Measurements from ENCODE around the genes ZNF783 and KRBA1.

- PRO-cap, 3 experiments: peak in 3 of 3 experiments; most common plus-strand start chr7:149262171 (in 3); most common minus-strand start chr7:149262511 (in 3)
- RRBS: 2% methylated on average over 66 of the region's 145 CpGs
These were observed at the start of gene ZNF783 for GRCh38 chr7:149261663-149262979. Gene ZNF783, plus strand, starts transcription at chr7:149262196.

DNA sequence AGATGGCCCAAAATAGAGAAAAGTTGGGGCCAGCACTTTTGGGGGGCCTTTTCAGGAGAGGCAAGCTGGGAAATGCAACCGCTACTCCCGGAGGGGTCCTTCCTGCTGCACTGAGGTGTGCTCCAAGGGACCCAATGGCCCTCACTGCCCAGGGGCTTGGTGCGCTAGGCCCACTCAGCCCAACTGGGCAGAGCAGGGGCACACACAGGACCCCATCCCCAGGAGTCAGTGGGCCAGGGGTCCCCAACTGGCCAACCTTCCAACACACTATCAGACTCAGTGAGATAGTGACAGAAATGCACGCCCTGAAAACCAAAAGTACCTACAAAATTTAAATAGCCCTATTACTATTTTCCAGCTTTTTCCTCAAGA is 12.9 kb upstream of the ZNF777 start:
- PRO-cap, 3 experiments: no peak in any of the 3 experiments
- RRBS: no CpG with 5 or more reads among the region's 4 CpGs

GRCh38 chr7:149479764-149480400 is 17.7 kb downstream of the ZNF746 start:
- PRO-cap, 3 experiments: no peak in any of the 3 experiments
- RRBS: no CpG with 5 or more reads among the region's 1 CpG

GRCh38 chr7:149495783-149496592 is 1.6 kb downstream of the ZNF746 start:
- PRO-cap, 3 experiments: no peak in any of the 3 experiments
- RRBS: no CpG with 5 or more reads among the region's 11 CpGs

- PRO-cap, 3 experiments: no peak in any of the 3 experiments
- RRBS: 6% methylated on average over 7 of the region's 51 CpGs
These were observed 22.2 kb upstream of the KRBA1 start for GRCh38 chr7:149692291-149693209.

DNA sequence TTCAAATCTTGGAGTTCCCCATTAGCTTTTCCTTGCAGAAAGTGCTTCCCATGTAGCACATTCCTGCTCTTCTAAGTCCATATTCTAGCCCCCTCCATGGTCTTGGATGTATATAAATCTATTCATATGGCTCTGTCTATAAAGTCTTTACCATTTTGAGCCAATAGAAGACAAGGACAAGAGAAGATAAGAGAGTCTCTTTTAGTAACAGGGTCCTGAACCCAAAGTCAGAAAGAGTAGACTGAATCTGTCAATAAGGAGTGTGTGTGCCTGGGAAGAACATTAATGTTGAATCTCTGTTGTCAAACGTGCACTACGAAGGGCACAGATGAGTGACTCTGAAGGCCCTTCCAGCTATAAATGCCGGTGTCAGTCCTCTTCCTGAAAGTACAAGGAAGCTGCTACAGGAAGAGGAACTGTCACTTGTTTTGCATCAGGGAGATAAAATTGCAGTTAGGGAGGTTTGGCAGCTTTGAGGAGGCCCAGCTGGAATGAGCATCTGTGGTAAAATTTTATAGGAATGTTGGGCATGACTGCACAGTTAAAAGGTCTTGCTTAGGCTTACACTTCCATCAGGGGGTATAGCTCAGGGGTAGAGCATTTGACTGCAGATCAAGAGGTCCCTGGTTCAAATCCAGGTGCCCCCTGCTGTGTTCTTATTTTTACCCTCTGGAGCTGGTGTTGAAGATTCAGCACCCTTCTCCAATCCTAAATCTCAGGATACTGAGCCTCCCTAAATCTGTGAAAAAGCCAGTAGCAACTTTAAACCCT is 7.5 kb upstream of the KRBA1 start:
- PRO-cap, 3 experiments: no peak in any of the 3 experiments
- RRBS: no CpG with 5 or more reads among the region's 3 CpGs

GRCh38 chr7:149714398-149715374 is at the start of gene KRBA1:
Gene KRBA1, plus strand, starts transcription at chr7:149714951.
- PRO-cap, 3 experiments: peak in 3 of 3 experiments; most common plus-strand start chr7:149714781 (in 2); most common minus-strand start chr7:149714648 (in 3)
- RRBS: 3% methylated on average over 45 of the region's 109 CpGs

DNA sequence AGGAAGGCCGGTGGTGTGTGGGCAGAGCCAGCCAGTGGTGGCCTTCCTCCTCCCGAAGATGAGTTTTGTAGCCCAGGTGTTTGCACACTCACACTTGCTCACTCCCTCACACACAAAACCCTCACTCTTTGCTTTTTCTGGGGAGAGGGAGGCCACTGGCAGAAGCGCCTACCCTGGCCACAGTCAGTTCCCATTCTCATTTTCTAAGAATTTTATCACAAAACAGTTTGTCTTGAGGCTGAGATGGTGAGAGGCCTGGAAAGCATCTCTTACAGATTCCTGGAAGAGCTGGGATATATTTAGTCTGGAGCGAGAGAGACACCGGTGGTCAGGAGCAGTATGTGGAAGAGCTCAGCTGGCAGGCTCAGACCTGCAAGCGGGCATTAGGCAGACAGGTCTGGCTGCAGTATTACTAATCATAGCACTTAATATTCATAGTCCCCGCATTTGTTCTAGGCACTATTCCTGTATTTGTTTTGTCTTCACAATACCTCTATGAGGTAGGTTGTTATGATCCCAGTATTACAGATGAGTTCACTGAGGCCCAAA is 1.7 kb downstream of the KRBA1 start:
- PRO-cap, 3 experiments: no peak in any of the 3 experiments
- RRBS: no CpG with 5 or more reads among the region's 7 CpGs

GRCh38 chr7:149844172-149844927 is 6.2 kb downstream of the ZNF862 start:
- PRO-cap, 3 experiments: no peak in any of the 3 experiments
- RRBS: no CpG with 5 or more reads among the region's 15 CpGs

GRCh38 chr7:149880427-149881448 is 7.0 kb downstream of the ATP6V0E2 start:
- PRO-cap, 3 experiments: no peak in any of the 3 experiments
- RRBS: no CpG with 5 or more reads among the region's 19 CpGs

DNA sequence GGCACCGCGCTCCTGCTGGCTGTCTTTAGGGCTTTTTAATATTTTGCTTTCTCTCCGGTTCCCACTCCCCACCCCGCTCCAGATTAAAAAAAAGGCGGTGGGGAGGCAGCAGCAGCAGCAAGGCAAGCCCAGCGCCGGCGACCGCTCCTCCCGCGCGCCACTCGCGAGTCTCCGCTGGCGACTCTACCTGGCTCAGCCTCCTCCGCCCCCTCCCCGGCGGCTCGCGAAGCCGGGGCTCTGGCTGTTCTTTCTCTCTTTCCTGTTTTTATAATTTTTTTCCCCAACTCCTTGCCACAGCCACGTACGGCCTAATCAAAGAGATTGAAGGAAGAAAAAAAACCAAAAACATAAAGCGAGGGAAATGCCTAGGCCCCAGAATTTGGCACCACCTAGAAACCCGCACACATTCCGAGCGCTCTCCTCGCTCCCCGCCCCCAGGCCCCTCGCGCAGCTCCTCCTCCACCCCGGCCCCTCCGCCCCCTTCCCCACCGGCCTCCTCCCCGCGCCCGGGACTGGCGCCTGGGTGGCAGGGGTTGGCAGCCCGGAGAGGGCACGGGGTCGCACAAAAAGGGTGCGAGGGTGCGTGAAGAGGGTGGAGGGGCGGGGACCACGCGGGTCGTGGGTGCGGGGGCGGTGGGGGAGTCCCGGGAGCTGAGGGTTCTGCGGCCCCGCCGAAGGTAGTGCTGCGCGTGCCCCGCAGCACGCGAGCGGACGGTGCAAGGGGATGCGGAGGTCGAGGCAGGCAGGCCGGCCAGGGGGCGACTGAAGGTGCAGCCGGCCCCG is 174.3 kb downstream of the ATP6V0E2 start:
- PRO-cap, 3 experiments: peak in 3 of 3 experiments; most common plus-strand start position 512 of the sequence (in 2); most common minus-strand start position 162 of the sequence (in 1)
- RRBS: under 1% methylated on average over 8 of the region's 67 CpGs

DNA sequence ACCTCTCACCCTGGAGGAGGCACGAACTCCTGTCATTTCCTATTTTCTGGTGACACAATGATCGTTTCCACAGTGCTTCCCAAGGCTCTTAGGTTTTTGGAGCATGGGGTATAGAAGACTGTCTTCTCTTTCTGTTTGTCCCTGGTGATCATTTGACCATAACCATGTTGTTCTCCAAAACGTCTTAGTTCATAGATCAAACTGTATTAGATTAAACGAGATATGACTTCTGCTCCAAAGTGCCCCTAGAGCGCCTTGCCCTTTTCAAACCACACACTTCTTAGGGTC is 179.2 kb downstream of the ATP6V0E2 start:
- PRO-cap, 3 experiments: no peak in any of the 3 experiments
- RRBS: no CpG with 5 or more reads among the region's 5 CpGs

GRCh38 chr7:150134527-150134937 is 188.6 kb upstream of the LRRC61 start:
- PRO-cap, 3 experiments: no peak in any of the 3 experiments
- RRBS: no CpG with 5 or more reads among the region's 6 CpGs

- PRO-cap, 3 experiments: no peak in any of the 3 experiments
- RRBS: no CpG with 5 or more reads among the region's 7 CpGs
These were observed 154.8 kb upstream of the LRRC61 start for GRCh38 chr7:150168087-150168986.

- PRO-cap, 3 experiments: no peak in any of the 3 experiments
- RRBS: no CpG with 5 or more reads among the region's 5 CpGs
These were observed 153.1 kb upstream of the LRRC61 start for GRCh38 chr7:150169902-150170586.

GRCh38 chr7:150324030-150325093 is 1.0 kb upstream of the ACTR3C start:
- PRO-cap, 3 experiments: peak in 1 of 3 experiments; most common minus-strand start chr7:150324779 (in 1)
- RRBS: no CpG with 5 or more reads among the region's 15 CpGs

DNA sequence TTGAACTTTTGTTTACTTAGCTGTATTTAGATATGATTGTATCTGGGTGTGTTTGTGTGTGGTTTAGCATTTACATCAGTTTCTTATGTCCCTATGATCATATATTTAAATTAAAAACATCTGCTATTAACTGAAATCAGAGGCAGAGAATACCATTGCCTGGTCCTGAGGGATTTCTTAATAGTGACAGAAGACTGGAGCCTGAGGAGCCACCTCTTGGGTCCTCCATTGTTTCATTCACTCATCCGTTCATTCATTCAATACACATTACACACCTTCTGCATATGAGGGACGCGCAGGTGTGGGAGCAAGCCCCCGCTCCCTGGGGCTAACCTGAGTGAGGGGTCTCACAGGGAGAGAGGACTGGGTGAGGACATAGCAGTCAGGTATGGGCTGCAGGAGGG is 4.0 kb downstream of the ZNF775 start:
- PRO-cap, 3 experiments: no peak in any of the 3 experiments
- RRBS: no CpG with 5 or more reads among the region's 4 CpGs

DNA sequence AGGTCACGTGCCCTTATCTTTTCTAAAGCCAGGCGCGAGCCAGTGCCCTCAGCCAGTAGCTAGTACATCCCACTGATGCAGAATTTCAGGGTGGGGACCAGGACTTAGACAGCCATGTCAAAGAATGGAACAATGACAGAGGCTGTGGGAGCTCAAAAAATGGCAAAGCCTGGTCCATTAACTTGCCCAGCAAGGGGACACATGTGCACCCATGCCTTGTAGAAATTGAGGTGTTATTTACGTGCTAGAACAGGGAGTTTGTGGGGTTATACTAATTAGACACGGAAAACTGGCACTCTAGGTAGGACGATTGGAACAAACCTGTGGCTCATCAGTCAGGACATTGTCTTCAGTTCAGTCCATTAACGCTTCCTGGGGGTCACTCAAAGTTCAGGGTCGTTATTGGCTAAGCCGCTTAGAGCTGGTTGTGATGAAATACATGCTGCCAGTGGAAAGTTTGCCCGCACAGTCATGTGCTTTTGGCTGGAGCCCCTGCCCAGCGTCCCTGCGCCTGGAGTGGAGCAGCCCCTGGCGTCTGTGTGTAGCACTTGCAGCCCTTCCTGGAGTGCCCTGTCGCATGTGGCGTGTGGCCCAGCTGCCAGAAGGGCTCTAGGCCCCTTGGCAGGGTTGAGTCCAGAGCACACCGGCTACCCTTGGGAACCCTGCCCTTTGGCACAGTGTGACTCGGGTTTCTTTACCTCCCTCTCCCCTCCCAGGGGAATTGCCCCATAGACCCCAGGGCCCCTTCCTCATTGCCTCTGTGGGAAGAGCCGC is 9.6 kb downstream of the ZNF775 start:
- PRO-cap, 3 experiments: no peak in any of the 3 experiments
- RRBS: no CpG with 5 or more reads among the region's 18 CpGs

GRCh38 chr7:150394187-150394549 is 11.3 kb upstream of the ENSG00000284691 start:
- PRO-cap, 3 experiments: no peak in any of the 3 experiments
- RRBS: no CpG with 5 or more reads among the region's 3 CpGs

- PRO-cap, 3 experiments: no peak in any of the 3 experiments
- RRBS: no CpG with 5 or more reads among the region's 5 CpGs
These were observed 4.6 kb upstream of the ENSG00000284691 start for GRCh38 chr7:150400897-150401171.